NCI-H460 (cell line): Measurements from ENCODE around the genes PIK3C2B and KLHDC8A.

RAMPAGE:
- cytosol, long total RNA = no peak
- long total RNA = no peak
- nucleus, long total RNA = no peak
Measured at GRCh38 chr1:204493461-204493579, 1.3 kb downstream of the PIK3C2B start.

DNA sequence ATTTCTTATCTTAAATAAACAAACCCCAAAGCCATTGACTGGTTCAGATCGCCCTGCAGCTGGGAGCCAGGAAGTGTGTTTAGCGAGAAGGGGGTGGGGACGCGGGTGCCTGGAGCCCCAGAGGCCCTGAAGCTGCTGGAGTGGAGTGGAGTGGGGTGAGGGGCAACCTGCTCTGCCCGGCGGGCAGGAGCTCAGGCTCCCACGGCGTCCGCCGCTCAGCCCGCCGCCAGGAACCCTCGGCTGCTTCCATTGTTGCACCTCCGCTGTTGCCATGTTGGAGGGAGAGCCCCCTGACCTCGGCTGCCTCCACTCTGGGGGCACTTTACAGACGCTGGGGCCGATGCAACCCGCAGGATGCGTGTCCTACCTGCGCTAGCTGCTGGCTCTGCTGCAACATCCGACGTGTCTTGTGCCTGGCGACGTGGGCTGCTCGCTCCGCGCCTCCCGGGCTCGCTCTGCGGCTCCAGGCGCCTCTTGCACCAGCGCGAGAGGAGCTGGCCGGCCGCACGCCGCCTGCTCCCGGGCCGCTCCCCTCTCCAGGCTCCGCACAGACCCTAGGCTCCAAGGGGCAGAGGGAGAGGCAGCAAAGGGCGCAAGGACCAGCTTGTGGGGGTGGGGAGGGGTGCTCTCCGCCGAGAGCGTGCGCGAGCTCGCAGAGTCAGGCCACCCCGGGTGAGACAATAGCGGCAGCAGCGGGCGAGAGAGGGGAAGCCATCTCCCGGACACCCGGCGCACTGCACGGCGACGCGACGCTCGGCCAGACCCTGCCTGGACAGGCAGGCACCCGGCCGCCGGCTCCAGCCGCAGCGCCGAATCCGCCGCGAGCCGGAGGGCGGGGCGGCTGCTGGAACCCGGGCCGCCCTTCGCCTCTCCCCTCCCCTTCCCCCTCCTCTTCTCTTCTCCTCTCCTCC, at the start of gene PIK3C2B:
Gene PIK3C2B, minus strand, starts transcription at position 817 of the 911 bp plus-strand sequence.
RAMPAGE:
- cytosol, long total RNA = no peak
- long total RNA = no peak
- nucleus, long total RNA = no peak

DNA sequence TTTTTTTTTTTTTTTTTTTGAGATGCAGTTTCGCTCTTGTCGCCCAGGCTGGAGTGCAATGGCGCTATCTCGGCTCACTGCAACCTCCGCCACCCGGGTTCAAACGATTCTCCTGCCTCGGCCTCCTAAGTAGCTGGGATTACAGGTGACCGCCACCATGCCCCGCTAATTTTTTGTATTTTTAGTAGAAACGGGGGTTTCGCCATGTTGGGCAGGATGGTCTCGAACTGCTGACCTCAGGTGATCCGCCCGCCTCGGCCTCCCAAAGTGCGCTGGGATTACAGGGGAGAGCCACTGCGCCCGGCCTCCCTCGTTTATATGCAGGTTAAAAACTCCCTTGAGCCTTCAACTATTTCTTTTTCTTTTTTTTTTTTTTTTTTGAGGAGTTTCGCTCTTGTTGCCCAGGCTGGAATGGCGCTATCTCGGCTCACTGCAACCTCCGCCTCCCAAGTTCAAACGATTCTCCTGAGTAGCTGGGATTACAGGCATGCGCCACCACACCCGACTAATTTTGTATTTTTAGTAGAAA, 816 bp upstream of the MDM4 start:
RAMPAGE:
- cytosol, long total RNA = no peak
- long total RNA = no peak
- nucleus, long total RNA = no peak

RAMPAGE:
- cytosol, long total RNA = no peak
- long total RNA = no peak
- nucleus, long total RNA = no peak
Measured at GRCh38 chr1:204567534-204567928, 51.3 kb downstream of the MDM4 start.

RAMPAGE:
- cytosol, long total RNA = no peak
- long total RNA = no peak
- nucleus, long total RNA = no peak
Measured at GRCh38 chr1:204578726-204579551, 62.7 kb downstream of the MDM4 start.

DNA sequence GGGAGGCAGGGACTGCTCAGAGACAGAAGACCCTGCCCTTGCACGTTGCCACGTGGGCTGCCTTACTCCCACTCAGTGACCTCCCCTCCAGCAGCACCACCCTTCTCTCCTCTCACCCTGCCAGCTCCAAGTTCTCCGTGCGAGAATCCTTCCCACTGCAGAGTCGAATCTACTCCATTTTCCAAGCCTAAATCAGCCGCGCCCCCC, 7.8 kb downstream of the LRRN2 start:
RAMPAGE:
- cytosol, long total RNA = no peak
- long total RNA = no peak
- nucleus, long total RNA = no peak

RAMPAGE:
- cytosol, long total RNA = no peak
- long total RNA = no peak
- nucleus, long total RNA = no peak
Measured at GRCh38 chr1:204807139-204807442, 21.4 kb upstream of the NFASC start.

DNA sequence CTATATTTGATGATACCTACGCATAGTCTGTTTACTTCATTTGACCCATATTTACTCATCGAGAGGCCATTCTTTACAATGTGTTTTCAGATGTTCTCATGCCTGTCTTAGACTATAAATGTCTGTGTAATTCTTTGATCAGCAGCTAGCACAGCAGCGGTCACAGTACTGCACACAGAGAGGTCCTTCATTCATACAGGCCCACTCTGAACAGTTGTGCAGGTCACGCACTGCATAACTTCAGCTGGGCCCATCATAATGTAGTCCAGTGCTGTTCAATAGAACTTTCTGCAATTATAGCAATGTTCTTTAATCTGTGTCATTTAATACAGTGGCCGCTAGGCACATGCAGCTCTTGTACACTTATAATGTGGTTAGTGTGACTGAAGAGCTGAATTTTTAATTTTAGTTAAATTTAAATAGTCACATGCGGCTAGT, 6.6 kb upstream of the NFASC start:
RAMPAGE:
- cytosol, long total RNA = no peak
- long total RNA = no peak
- nucleus, long total RNA = no peak

DNA sequence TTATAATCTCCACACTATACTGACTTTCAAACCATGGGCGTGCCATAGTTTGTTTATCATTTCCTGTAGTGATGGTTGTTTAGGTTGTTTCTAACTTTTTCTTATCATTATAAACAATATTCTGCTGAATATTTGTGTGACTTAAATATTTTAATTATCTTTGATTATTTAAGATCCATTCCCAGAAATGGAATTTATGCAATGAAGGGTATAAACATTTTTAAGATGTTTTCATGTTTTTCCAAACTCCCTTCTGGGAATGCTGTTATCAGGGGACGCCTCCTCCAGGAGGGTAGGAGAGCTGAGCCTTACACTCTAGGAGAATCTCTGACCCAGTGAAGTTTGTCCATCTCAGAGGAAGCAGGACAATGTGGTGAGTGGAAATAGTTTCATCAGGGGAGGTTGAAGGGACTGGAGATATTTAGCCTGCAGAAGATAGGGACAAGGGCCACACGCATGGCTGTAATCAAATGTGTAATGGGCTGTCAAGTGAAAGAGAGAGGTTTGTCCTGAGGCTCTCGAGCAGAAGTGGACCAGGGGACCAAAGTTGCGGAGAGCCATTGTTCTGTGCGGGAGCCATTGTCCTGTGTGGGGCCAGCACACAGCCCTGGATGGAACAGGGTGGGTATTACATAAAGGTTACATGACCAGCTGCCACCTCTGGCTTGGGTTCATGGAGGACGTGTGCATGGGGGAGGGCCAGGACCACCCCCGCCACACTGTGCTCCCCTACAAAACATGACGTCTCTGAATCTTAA, 41.5 kb downstream of the NFASC start:
RAMPAGE:
- cytosol, long total RNA = no peak
- long total RNA = no peak
- nucleus, long total RNA = no peak

DNA sequence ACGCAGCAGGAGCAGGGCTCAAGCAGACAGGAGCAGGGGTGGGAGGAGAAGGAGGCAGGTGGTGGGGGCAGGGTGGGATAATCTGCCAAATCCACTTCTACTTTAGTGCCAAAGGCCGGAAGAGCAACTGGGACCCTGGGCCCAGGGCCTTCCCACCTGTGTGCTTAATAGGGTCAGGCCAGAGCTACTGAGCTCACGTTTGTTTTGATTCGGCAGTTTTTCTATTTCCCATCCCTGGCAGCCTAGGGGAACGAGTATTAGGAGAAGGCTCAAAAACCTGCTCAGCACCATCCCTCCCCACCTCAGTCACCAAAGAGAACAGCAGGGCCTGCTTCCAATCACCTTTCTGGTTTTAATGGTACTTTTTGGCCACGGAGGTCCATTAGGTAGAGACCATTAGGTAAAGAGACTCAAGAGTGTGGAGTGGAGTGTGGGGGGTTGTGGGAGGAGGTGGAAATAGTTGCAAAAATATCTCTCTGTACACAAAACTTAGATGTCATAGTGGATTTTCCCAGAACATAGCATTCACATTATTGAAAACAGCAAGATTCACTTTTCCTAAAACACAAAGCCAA, 19.7 kb downstream of the NUAK2 start:
RAMPAGE:
- cytosol, long total RNA = no peak
- long total RNA = no peak
- nucleus, long total RNA = no peak

GRCh38 chr1:205313269-205313507, 8.4 kb downstream of the NUAK2 start:
RAMPAGE:
- cytosol, long total RNA = no peak
- long total RNA = no peak
- nucleus, long total RNA = no peak

DNA sequence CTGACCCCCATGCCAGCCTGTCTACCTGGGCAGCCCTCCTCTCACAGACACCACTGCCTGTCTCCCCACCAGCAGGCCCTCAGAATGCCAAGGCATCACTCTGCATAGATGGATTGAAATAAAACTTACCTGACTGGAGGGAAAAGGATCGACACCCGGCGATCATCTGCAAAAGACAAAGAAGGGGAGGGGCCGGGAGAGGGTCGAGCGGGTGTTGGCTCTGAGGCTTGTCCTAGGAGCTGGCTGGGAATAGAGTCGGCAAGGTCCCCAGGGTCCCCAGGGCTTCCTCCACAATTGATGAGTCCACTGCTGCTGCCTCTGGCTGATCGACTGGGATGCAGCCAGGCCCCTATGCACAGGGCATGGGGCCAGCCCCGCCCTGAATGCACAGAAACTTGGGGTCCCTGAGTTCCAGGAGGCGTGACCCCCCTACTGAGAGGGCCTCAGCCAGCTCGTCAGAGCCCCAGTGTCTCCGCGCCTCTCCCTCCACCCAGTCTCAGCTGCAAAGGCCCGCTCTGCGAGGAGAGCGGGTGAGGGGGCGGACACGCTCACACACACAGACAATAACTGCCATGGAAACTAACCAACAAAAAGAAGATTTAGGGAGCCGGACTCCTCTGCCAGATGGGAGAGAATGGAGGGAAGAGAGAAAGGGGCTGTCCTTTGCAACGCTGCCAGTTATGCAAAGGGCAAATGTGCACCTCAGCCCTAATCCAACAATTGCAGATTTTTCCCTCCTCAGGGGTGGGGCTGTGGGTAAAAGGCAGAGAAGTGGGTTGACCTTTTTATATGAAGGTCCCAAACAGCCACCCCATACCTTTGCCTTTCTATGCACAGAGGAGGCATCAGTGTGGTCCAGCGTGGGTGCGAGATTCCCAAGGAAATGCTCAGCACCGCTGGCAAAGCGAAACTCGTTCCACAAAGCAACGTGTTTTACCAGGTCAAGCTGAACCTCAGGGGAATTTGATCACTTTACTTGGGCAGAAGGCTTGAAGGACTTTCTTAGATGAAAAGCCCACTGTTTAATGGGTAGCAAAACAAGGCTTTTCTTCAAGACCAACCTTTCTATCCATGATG, at the start of gene KLHDC8A:
Gene KLHDC8A, minus strand, starts transcription at position 519 of the 1,077 bp plus-strand sequence.
RAMPAGE:
- cytosol, long total RNA = no peak
- long total RNA = no peak
- nucleus, long total RNA = no peak

RAMPAGE:
- cytosol, long total RNA = no peak
- long total RNA = no peak
- nucleus, long total RNA = no peak
Measured at GRCh38 chr1:205359596-205360801, 3.3 kb upstream of the KLHDC8A start.

DNA sequence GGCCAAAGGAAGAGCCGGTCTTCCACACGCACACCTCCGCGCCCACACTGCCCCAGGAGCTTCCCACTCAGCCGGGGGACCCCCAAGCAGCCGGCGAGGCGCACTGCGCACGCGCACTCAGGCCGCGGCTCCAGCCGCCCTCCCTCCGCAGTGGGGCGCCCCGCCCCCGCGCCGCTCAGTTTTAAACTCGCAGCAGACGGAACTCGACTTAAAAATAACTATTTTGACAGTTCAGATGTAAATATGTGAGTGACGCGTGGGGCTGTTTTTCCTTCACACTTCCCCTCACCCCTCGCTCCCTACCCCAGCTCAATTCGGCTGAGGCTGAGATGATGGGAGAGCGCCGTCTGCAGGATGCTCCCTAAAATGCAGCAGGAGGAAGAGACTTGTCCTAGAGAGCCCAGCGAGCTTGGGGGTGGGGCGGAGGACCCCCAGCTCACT, 8.8 kb upstream of the LEMD1 start:
RAMPAGE:
- cytosol, long total RNA = no peak
- long total RNA = no peak
- nucleus, long total RNA = no peak

DNA sequence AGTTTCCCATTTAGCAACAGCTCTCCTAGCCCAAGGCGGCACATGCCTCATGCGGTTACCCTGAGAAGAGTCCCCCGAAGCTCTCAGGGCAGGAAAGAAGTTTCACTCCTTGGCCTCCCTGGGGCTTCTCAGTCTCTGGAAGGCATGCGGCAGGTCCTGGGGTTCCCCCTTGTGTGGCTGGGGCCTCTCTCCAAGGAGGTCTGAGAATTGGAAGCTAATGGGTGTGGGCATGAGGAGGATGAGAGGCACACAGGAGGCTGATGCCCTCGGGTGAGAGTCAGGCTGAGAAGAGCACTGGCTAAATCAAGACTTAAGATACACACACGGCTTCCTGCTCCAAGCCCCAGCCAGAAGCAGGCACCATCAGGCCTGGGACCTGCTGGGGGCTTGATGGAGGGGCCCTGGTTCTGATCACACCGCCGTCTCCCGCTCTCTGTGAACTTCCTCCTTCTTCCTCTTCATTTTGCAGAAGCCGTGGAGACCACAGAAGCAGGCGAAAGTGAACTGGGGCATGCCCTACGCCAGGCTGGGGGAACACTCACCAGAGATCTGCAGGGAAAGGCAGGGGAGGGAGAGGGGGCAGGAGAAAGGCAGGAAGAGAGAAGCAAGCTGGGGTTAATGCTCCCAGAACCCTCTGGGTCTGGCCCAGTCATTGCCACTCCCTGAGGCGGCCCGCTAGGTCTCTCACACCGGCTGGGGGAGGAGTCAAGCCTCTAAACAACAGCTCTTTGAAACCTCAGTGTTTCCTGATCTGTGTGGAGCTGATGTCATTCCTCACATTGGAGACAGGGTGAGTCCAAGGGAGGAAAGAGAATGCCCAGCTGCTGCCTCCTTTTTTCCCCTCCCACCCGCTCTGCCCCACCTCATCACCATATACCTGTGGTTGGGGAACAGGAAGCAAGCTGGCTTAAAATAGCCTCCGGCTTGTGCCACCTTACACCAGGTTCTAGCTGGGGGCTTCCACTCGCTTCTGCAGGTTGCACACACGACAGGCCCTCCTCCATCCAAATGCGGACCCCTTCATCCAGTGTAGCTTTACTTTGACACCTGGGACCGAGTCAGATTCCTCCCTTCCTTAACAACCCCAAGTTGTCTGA, 15.0 kb downstream of the BLACAT1 start:
RAMPAGE:
- cytosol, long total RNA = no peak
- long total RNA = no peak
- nucleus, long total RNA = no peak

RAMPAGE:
- cytosol, long total RNA = no peak
- long total RNA = no peak
- nucleus, long total RNA = no peak
Measured at GRCh38 chr1:205474003-205474241, 18.1 kb upstream of the BLACAT1 start.

RAMPAGE:
- cytosol, long total RNA = no peak
- long total RNA = no peak
- nucleus, long total RNA = no peak
Measured at GRCh38 chr1:205495244-205495960, 9.1 kb upstream of the CDK18 start.

DNA sequence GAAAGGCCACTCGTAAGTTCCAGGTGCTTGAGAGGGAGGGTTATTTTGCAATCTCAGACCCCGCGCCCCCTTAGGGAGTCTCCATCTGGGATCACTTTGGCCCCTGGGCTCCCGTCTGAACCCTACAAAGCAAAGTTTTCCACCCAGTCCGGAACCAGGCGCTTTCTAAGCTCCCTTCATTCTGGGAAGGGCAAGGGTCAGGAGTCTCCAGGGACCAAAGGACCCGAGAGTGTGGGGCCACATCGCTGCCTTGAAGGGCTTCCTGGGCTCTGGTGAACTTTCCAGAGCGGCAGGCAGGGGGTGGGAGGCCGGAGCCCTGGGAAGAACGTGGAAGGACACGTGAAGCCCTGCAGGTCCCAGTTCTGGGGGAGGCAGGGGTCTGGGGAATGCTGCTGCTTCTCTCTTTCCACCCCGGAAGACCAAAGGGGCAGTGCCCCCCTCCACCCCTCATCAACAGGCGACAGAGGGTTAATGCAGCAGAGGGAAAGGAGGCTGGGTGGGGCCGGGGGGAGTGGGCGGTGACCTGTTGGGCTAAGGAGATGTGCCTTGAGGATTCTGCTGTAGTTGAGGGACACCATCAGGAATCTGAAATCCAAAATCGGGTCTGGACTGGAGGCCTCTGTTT, 673 bp downstream of the CDK18 start:
RAMPAGE:
- cytosol, long total RNA = no peak
- long total RNA = no peak
- nucleus, long total RNA = no peak

RAMPAGE:
- cytosol, long total RNA = no peak
- long total RNA = no peak
- nucleus, long total RNA = no peak
Measured at GRCh38 chr1:205581944-205582788, 13.4 kb downstream of the MFSD4A start.

RAMPAGE:
- cytosol, long total RNA = no peak
- long total RNA = no peak
- nucleus, long total RNA = no peak
Measured at GRCh38 chr1:205675786-205676417, 4.4 kb downstream of the SLC45A3 start.